Measurements from ENCODE around the genes TTC30A and RBM45.

DNA sequence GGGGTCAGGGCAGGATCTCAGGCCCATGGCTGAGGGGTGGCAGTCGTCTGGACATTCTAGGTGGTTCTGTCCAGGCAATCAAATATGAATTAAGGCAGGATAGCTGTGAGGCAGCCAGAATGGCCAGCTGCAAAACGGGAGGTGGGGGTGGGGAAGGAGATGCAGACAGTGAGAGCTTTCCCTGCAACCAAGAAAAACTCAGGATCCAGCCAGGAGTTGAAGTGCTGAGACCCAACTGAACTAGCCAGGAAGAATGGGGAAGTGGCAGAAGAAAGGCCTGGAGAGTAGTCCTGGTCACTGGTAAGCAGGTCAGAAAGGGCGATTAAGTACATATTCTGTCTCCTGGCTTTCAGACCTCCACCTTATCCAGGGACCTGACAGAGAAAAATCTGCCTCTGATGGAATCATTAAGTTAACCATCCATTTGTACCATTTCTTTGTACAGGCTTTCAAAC lies 12.8 kb upstream of the HOXD1 start:
- RRBS, result no CpG with 5 or more reads among the region's 3 CpGs

GRCh38 chr2:176279626-176280157 lies 10.4 kb downstream of the MTX2 start:
- RRBS, result no CpG with 5 or more reads among the region's 3 CpGs

GRCh38 chr2:176565813-176566372 lies 296.7 kb downstream of the MTX2 start:
- RRBS, result no CpG with 5 or more reads among the region's 16 CpGs

DNA sequence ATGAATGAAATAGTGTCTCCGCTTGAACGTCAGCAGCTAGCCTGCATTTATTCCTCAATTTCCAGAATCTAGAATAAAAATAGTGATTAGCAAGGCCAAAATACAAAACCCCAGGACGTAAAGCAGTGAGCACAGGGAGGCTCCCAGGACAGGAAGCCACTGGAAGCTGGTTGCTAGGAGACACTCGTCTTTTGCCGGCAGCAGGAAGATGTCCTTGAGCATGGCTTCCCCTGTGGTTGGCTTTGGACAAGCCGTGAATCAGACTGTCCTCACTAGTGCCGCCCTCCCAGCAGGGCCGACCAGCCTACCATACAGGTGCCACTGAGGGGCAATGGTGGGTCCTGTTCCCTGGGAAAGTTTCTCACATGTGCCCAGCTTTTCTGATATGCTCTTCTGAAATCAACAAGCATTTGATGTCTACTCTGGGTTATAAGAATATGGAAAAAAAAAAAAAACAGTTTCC lies 374.5 kb downstream of the MTX2 start:
- RRBS, result no CpG with 5 or more reads among the region's 8 CpGs

DNA sequence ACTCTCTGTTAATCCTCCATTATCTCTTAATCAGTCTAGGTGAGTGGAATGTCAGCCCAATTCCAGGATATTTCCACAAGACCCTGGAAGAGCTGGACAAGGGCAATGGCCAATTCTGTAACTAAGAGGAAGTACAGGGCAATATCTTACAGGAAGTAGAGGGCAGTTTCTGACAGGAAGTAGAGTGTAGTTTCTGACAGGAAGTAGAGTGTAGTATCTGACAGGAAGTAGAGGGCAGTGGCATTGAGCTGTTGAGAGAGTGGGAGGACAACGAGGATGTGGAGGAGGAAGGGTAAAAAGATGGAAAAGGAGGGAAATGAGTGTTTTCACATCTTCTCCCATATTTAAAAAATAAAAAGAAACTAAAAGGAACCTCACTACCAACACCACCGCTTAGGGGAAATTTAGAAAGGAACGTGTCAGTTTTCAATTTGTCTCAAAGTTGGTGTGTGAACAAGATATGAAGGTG lies 431.0 kb upstream of the HNRNPA3 start:
- RRBS, result no CpG with 5 or more reads among the region's 3 CpGs

DNA sequence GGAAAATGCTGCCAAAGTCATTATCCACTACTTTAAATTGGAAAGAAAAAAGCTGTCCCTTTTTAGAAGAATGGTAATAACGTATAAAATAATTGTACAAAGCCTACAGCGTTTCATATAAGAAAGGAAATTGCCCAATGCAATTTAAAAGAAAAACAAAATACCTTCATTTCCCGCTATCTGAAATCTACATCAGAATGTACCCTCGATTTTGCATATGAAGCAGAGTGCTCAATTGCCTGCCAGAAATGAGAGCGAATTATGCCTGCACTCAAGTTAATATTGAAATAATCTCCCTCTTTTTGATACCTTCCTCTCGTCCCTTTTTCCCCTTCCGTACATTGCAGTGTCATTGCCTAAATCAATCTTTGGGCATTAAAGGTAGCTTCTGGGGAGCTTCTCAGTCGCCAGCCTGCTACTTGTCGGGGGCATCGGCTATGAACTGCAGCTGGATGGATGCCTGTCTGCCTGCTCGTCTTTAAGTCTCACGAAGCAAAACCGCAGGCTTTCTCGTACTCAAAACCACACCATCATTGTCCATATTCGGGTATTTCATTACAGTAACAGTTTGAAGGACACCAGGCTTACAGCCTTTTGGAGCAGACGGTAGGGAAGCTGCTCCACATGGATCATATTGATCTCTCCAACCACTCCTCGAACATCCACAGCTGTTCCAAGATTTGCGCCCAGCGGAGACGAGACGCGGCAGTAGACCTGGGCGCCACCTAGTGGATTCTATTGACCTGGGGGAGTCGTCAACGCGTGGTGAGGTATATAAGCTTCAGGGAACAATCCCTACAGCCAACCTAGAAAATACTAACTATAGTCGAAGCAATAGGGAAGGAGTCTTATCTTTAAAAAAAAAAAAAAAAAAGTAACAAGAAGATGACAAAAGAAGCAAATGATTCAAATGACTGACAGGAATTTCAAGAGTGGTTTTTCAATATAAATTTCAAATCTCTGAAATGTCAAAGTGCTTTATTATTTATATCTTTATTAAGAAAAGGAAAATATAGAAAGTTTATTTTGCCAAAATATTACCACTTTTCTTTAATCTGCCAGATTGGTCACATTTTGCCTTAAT lies 63.9 kb upstream of the HNRNPA3 start:
- RRBS, result no CpG with 5 or more reads among the region's 27 CpGs

GRCh38 chr2:177230893-177232100 lies 18.7 kb downstream of the HNRNPA3 start:
- RRBS, result no CpG with 5 or more reads among the region's 10 CpGs

GRCh38 chr2:177243105-177243471 lies 21.4 kb downstream of the NFE2L2 start:
- RRBS, result no CpG with 5 or more reads among the region's 3 CpGs

DNA sequence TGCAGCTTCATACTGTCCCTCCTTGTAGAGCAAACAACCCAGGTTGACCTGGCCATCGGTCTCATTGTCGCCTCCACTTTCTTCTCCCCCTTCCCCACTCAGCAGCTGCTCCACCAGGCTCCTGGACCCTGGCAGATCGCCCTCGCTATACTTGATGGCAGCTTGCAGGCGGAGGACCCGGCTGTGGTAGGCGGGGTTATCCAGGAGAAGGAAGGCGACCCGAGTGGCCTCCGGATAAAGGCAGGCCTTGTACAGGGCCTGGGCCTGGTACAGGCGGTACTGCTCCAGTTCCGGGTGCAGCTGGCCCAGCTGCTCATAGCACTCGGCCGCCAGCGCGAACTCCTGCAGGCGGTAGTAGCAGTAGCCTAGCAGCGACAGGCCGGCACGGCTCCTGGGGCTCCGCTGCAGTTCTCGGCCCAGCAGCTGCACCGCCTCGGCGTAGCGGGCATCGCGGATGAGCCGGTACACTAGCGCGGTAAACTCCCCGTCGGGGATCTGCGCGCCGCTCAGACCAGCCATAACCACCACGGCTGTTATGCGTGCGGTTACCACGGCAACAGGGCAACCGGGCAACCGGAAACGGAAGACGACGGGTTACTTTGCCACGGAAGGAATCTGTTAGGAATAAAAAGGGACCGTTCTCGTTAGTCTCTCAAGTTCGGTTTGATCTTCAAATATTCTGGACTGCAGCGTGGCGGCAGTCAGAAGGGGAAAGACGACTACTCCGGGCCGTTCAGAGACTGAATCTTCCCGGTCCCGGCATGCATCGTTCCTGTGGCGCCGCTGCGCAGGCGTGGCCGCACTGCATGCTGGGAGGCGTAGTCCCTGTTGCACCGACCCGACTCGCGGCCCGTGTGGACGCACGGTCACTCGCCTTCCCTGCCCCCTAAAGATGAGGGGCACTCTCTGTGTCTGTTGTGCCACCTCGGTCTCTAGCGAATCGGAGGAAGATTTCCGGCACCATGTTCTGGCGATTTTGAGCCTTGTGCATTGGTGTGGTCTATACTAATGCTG lies at the start of gene TTC30A:
TTC30A (minus strand) TSS at position 560 of the 1,014 bp plus-strand sequence.
- RRBS, result 1% methylated on average over 22 of the region's 76 CpGs

DNA sequence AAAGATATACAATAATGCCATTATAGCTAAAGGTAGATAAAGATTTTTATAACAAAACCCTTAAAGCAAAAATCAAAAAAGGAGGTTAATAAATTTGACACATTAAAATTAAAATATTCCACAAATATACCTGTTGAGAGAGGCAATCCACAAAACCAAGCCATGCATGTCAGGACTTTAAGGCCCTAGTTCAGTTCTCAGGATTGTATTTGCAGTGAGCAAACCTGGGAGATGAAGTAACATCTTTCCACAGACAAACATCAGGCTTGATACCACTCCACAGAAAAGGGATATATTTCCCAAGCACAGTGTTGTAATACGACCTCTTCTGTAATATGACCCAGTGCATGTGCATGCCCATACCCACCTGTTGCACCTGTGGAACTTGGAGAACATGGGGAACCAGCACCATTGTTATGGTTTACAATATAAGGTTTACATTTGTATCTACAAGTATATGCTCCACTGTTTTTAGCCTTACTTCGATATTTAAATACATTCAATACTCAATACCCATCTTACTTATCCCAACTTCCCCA lies 184.0 kb downstream of the PDE11A start:
- RRBS, result no CpG with 5 or more reads among the region's 2 CpGs

DNA sequence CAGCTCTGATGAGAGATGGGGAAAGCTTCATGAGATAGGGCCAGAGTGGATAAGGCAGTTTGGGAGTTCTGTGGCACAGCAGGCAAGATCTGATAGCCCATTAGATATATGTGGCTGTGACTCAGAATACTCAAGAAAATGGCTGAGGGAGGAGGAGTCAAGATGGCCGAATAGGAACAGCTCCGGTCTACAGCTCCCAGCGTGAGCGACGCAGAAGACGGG lies 99.7 kb downstream of the PDE11A start:
- RRBS, result no CpG with 5 or more reads among the region's 6 CpGs

DNA sequence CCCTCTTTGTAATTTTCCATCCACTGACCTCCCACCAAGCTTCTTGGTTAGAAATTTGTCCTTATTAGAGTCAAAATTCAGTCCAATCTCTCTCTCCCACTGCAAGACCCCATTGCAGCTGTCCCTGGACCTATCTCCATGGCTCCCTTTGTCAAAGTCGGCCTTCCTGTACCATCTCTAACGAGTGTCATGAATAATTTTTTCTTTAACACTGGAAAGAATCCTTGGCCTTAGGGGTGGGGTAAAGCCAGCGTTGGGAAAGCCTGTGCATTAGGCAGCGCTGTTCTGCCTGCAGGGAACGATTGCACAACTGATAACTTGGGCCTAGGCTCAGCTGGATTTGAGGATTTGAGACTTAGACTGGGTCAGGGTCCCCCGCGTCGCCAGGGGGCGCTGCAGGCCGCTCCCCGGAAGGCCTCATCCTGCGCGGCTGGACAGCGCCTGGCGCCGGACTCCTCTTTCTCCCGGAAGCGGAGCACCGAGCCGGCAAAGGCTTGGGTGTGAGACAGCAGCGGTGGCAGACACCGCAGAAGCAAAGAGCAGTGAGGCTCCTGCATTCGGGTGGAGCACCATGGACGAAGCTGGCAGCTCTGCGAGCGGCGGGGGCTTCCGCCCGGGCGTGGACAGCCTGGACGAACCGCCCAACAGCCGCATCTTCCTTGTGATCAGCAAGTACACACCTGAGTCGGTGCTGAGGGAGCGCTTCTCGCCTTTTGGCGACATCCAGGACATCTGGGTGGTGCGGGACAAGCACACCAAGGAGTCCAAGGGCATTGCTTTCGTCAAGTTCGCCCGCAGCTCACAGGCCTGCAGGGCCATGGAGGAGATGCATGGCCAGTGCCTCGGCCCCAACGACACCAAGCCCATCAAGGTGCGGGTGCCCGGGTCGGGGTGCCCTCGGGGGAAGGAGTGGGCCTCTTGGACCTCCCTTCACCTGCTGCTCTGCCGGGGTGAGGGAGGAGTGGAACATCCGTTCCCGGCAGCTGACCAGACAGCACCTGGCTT lies at the start of gene RBM45:
RBM45 (plus strand) TSS at position 462 of the 1,005 bp plus-strand sequence.
- RRBS, result 3% methylated on average over 11 of the region's 50 CpGs

DNA sequence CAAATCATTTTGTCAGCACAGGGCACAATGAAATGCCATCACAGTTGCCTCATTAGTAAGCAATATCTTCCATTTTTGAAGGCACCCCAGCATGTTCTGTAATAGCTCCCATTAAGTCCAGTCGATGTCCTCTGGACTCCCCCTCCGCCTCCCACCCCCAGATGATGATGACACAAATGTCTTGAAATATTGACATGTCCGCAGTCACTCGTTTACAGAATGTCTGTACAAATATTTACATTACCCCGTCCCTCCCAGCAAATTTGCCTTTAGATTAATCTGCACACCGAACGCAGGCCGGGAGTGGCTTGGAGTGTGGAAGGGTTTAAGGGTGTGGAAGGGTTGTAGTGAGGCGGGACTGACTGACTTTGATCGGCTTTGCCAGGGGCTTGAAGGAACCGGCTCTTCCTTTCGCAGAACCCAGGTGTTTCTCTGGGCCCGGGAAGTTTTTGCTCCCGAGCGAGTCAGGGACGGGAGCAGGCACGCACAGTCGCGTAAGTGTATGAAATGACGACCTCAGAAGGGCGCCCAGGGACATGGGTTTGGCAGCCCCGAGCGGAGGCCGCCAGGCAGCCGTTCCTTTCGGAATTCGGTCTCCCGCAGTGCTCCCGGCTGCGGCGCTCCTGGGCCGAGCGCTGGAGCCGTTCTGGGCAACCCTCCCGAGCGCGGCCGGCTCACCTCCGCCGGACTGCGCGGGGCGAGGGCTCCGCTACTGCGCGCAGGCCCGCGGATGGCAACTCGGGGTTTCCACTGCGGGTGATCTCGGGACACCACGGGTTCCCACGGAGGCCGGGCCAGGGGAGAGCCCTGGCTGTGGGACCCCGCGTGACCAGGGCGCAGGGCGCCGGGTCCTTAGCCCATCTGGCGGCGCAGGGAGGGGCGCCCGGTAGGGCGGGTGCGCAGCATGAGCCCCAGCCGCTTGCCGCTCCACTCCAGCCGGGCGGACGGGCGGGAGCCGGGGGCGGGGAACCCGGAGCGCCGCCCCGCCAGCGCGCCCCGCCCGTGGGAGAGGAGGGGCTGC lies 556 bp upstream of the OSBPL6 start:
- RRBS, result under 1% methylated on average over 40 of the region's 81 CpGs

DNA sequence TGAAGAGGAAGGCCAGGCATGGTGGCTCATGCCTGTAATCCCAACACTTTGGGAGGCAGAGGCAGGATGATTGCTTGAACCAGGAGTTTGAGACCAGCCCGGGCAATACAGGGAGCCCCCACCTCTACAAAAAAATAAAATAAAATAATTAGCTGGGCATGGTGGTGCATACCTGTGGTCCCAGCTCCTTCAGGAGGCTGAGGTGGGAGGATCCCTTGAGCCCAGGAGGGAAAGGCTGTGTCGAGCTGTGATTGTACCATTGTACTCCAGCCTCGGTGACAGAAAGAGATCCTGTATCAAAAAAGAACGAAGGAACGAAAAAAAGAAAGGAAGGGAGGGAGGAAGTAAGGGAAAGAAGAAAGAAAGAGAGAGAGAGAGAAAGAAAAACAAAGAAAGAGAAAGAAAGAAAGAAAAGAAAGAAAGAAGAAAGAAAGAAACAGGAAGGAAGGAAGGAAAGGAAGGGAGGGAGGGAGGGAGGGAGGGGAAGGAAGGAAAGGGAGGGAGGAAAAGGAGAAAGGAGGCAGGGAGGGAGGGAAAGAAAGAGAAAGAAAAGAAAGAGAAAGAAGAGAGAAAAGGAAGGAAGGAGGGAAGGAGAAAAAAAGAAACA lies 72.0 kb downstream of the PRKRA start:
- RRBS, result no CpG with 5 or more reads among the region's 5 CpGs

- RRBS, result no CpG with 5 or more reads among the region's 8 CpGs
These were observed 87.9 kb downstream of the TTN start for GRCh38 chr2:178719297-178719702.

DNA sequence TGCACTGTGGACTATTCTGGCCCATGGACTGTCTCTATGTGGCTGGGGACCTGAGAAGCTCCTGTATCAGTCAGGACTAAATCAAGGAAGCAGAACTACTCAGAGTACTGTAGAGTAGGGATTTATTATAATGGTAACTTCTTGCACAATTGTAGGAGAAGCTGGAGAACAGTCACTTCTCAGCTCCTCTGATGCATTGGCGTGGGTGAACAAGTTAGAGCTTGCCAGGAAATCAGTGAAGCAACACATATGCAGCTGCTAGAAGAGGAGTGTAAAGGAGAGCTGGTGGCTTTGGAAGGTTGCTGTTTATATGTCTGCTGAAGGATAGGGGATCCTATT lies 215.5 kb upstream of the CWC22 start:
- RRBS, result no CpG with 5 or more reads among the region's 1 CpG

DNA sequence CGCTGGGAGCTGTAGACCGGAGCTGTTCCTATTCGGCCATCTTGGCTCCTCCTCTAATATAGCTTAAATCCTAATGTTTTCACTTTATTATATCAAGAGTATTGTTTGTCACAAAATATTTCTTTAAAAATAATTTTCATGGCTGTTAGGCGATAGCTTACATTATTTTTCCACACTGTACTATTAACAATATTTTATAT lies 140.9 kb upstream of the UBE2E3 start:
- RRBS, result no CpG with 5 or more reads among the region's 4 CpGs

DNA sequence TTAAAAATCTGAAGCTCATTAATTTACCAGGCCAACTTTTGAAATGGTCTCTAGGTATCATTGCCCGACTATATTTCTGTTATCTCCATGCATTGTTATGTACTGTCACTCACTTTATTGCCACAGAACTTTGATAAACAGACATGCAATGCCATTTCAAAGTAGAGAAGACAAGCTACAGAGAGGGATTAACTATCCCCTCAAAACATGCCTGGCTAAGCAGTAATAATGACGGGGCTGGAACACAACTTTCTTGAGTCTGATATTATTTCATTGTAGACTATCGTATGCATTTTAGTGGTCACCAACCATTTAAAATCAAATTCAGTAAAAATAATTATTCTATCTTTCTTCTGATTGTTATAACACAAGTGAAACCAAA lies 147.5 kb upstream of the ITGA4 start:
- RRBS, result no CpG with 5 or more reads among the region's 3 CpGs

GRCh38 chr2:181466995-181467728 lies 10.0 kb downstream of the ITGA4 start:
- RRBS, result no CpG with 5 or more reads among the region's 3 CpGs